ENCODE measurements around the genes ARL10, UNC5A and FGFR4.

DNA sequence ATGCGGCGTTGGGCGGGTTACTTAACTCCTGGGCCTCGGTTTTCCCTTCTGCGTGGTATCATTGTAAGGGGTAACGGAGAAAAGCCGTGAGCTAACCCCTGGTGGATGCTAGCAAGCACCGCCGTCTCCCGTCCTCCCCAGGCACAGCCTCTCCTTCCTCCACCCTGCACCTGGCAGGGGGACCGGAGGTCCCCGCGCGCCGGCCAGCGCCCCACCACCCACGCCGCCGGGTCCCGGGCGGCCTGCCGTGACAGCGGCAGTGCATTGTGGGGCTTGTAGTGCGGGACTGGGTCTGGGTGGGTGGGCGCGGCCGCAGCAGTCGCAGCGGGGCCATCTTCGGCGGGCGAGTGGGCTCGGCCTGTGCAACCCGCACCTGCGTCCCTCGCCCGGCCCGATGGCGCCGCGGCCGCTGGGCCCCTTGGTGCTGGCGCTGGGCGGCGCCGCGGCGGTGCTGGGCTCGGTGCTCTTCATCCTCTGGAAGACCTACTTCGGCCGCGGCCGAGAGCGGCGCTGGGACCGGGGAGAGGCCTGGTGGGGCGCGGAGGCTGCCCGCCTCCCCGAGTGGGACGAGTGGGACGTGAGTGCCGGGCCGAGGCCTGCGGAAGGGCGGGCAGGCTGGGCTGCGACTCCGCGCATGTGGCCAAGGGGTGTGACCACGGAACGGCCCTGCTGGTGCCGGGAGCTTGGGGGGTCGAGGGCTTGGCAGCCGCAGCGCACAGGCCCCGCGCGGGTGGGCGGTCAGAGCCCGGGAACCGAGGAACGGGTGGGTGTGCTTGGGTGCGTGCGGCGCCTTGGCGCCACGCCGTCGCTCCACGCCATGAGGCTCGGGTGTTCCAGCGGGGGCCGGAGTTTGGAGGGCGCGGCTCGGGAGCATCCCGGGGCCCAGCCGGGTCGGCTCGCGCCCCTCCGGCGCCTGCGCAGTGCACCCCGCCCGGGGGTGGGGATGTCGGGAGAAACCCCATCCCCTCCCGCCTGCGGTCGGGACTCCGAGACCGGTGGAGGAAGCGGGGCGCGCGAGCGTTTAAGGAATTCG, at the start of gene ARL10:
Gene ARL10, plus strand, starts transcription at position 318 of the 1,033 bp plus-strand sequence.
- RRBS = 2% methylated on average over 36 of the region's 118 CpGs

GRCh38 chr5:176415560-176416055, 731 bp downstream of the CLTB start:
- RRBS = under 1% methylated on average over 4 of the region's 11 CpGs

DNA sequence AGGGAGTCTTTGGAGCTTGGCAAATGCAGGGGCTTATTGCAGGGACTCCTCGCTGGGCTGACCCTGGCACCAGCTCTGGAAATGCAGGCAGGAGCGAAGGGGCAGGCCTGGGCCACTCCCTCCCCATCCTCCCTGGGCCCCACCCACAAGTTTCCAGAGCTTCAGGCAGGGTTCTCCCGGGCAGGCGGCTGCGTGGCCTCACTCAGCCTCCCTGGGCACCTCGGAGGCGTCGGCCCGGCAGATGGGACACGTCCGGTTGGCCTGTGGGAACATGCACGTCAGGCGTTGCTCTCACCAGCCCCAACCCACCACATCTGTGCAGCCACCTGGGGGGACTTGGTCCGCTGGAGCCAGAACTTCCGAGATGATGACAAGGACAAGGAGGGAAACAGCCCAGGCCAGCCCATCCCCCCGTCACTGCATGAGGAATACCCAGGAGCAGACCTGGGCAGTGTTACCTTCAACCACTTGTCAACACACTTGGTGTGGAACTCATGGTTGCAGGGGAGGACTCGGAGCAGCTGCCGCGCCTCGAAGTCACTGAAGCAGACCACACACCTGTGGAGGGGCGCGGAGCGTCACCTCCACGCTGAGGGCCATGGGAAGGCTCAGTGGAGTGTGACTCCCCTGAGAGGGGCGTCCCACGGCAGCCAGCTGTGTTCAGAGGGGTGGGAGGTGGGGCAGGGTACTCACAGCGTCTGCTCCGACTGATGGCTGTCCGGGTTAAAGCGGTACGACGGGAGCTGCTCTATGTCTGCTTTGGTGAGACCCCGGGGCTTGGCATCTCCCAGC, 8.2 kb downstream of the RNF44 start:
- RRBS = 93% methylated on average over 11 of the region's 33 CpGs

DNA sequence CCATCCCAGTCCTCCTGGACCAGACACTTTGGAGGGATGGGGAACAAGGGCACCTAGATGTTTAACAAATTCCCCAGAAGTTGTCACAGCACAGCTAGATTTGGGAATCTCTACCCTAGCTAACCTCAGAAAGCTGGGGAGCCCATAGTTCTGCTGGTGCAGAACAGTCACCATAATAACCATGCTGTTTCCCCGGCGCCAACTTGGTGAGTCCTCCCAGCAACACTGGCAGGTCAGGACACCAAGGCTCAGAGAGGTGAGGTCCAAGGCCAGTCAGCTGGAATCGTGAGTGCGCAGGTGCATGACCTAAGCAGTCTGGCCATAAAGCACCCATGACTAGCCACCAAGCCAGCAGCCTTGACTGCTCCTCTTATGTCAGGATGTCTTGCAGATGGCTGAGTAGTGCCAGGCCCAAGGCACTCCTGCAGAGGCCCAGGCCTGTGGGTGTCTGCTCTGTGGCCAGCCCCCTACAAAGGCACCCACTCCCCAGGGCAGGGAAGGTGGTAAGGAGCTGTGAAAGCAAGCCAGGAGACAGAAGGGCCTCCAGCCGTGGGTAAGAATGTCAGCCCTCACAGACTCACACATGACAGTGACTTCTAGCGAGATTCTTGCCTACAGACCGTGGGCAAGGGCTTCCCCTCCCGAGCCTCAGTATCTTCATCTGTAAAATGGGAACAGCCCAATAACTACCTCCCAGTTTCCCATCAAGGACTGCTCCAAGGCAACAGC, 2.5 kb downstream of the RNF44 start:
- RRBS = no CpG with 5 or more reads among the region's 8 CpGs

GRCh38 chr5:176537674-176538017, 444 bp upstream of the RNF44 start:
- RRBS = 1% methylated on average over 7 of the region's 21 CpGs

DNA sequence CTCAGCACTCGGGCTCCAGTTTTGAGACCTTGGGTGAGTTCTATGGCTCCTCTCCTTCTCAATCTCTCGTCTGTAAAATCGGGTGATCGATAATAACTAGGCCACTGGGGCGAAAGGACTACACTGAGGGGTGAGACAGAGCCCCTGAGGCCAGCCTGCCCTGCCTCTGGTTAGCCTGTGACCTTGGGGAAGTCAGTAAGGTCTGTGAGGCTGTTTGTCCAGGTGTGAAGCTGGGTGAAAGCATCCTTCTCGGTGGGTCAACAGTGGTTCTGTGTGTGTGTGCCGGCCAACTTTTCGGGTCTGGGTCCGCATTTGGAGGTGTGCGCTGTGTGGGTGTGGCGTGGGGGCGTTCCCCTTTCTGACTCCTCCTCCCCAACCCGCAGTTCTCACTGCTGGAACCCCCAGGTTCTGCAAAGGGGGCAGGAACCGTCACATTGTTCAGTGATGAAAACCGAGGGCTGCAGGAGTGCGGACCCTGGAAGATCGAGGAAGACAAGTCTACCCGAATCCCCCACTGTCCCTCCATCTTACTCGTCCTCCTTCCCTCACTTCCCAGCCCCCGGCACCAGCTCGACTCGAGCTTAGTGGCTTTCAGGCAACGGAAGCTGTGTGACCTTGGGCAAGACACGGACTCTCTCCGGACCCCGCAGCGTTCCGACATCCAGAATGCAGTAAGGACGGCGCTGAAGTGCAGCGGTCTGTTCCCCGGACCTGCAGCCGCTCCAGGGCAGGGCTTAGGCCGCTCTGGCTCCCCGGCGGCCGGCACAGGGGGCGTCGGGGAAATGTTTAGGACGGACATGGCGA, 5.1 kb upstream of the RNF44 start:
- RRBS = 4% methylated on average over 20 of the region's 41 CpGs

DNA sequence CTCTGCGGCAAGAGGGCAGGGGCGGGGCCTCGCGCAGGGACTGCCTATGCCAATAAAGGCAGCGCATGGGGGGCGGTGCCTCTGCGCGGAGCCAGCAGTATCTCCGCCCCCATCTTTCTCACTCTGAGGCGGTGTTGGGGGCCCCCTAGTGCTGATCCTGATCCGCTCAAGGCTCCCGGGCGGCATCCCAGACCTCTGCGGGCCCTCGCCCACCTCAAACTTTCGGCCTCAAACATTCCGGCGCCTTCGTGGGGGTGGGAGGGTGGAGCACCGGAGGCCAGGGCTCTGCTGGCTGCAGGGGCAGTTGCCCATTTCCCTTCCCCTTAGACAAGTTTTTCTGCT, 9.3 kb upstream of the GPRIN1 start:
- RRBS = 3% methylated on average over 6 of the region's 20 CpGs

DNA sequence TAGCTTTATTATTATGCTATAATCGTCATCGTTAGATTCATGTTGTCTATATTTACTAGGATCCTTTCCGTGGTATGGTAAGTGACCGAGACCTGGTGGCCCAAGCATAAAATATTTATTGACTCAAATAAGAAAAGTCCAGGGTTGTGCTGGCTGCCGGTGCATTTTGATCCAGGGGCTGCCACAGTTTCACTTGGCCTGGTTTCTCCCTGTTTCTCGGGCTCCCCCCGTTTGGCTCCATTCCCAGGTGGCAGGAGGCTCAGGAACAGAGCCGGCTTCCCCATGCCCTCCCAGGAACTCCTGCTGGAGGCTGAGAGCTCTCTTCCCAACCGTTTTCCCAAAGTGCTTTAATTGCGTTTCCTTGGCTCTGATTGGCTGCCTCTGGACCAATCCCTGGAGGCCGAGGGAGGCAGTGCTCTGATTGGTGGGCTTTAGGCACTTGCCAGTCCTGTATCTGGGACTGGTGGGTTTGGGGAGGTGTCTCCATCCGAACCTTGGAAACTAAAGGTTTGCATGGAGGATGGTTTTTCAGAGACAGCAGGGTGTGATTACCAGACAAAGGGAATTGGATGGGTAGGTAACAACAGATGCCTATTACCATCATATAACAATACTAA, 4.8 kb downstream of the TSPAN17 start:
- RRBS = no CpG with 5 or more reads among the region's 12 CpGs

DNA sequence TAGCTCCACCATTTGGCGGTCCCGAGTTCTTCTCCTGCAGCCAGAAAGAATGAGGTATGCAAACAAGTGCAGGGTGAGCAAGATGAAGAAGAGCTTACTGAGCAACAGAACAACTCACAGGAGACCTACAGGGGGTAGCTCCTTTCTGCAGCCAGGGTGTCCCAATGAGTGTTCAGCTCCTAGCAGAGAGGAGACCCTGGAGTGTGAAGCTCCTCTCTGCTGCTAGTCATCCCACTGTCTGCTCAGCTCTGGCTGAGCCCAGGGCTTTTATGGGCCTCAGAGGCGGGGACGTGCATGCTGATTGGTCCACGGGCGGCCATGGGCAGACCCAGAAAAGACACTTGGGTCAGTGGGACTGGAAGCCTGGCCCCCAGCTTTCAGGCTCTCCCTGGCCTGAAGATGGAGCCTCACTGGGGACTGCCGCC, 40.5 kb downstream of the TSPAN17 start:
- RRBS = no CpG with 5 or more reads among the region's 7 CpGs

GRCh38 chr5:176809493-176810682, at the start of gene UNC5A:
TSS of gene UNC5A (plus strand) at chr5:176810559.
- RRBS = 2% methylated on average over 68 of the region's 129 CpGs

- RRBS = 3% methylated on average over 45 of the region's 77 CpGs
These were observed at the start of gene FGFR4 for GRCh38 chr5:177086768-177087680. TSS of gene FGFR4 (plus strand) at chr5:177086915.

DNA sequence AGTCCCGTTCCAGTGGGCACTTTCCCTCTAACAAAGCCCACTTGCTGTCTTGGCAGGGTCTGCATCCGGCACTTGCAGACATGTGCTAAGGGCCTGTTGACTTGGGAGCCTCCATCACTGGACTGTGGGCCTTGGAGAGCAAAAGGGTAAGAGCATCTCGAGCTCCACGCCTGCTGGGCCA, 2.3 kb upstream of the NSD1 start:
- RRBS = no CpG with 5 or more reads among the region's 4 CpGs

DNA sequence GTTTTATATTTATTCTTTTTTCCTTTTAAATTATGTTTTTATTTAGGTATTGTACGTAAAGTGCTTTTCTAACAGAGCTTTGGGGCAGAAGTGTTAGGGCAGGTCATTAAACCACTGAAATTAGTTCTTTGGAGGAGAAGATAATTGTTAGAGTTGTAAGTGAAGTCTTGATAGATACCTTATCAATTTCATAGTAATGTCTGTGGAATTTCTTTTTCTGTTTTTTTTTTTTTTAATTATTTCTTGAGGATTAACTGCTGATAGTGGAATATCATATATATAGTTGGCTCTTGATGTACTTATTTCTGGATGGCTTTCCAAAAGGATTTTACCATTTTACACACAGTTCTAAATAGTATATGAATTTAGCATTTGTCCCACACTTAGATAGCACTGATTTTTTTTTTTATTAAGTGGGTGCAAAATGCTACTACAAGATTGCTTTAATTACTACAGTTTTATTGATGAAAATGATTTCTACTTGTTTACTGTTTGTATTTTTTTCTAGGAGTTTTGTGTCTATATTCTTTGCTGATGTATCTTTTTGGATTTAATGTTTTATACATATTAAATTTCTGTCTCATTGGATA, 19.5 kb downstream of the NSD1 start:
- RRBS = no CpG with 5 or more reads among the region's 1 CpG

DNA sequence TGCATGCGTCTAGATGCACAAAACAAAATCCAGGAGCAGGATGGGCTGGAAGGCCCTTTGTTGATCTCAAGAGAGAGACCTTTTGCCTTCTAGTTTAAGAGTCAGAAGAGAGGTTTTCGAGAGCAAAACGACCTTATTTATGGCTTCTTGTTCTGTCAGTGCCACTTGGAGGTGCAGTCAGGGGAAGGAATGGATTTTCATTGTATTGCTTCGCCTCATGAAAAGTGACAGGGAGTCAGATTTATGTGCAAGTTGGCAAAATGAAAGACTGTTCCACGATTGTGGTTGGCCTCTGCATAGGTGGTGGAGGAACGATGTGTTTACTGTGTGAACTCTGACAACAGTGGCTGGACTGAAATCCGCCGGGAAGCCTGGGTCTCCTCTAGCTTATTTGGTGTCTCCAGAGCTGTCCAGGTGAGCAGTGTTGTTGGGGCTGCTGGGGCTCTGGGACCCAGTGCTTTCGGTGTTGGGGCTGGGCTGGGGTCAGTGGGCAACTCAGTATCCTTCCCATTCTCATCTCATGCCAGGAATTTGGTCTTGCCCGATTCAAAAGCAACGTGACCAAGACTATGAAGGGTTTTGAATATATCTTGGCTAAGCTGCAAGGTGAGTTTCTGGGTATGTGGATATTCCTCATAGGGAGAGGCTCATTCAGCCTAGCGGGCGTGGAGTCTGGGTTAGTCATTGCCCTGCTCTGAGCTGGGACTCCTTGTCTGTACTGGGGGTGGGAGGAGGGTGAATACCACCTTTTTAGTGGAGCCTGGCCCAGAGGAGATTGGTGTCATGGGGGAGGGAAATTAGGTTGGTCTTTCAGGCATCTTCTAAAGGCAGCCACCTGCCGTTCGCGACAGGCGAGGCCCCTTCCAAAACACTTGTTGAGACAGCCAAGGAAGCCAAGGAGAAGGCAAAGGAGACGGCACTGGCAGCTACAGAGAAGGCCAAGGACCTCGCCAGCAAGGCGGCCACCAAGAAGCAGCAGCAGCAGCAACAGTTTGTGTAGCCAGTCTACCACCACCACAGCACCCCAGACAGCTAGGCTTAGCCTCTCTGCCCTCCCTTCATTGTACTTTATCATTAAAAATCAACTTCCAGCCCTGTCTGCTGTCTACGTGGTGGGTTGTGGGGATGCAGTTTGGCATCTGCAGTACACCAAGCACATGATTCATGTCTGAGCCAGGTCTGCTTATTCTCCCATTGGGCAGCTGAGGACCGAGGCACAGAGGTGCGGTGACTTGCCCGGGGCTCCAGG, 2.4 kb downstream of the PRELID1 start:
- RRBS = no CpG with 5 or more reads among the region's 24 CpGs

GRCh38 chr5:177333820-177334744, 17.4 kb downstream of the LMAN2 start:
- RRBS = no CpG with 5 or more reads among the region's 25 CpGs

DNA sequence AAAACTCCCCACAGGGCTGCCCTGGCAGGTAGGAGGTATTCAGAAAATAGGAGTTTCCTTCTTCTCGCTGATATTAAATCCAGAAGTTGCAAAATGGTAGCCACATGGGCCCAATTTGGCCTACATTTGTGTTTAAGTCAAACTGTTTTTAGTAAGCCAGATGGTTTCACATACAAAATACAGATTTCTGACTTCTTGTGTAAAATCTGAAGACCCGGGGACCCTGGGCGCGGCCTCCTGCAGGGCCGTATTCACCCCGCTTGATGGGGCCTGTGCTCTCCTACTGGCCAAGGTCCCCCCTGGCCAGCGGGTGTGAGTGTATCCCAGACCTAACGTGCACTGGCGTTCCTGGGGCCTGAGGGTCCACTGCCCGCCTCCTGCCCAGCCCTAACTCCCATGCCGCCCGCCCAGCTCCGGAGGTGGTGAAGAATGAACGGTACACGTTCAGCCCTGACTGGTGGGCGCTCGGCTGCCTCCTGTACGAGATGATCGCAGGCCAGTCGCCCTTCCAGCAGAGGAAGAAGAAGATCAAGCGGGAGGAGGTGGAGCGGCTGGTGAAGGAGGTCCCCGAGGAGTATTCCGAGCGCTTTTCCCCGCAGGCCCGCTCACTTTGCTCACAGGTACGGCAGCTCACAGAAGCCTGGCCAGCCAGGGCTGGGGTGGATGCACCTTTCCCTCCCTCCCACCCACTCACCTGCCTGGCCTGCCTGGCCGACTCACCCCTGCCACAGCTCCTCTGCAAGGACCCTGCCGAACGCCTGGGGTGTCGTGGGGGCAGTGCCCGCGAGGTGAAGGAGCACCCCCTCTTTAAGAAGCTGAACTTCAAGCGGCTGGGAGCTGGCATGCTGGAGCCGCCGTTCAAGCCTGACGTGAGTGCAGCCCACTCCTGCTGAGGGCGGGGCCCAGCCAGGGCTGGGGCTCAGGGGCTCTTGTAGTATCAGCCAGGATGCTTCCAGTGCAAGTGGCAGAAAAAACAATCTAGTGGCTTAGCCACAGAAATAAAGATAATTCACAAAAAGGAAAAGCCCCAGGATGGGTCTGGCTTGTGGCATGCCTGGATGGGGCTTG, 9.5 kb downstream of the GRK6 start:
- RRBS = no CpG with 5 or more reads among the region's 39 CpGs

- RRBS = no CpG with 5 or more reads among the region's 16 CpGs
These were observed 6.2 kb upstream of the DBN1 start for GRCh38 chr5:177479626-177480019.

DNA sequence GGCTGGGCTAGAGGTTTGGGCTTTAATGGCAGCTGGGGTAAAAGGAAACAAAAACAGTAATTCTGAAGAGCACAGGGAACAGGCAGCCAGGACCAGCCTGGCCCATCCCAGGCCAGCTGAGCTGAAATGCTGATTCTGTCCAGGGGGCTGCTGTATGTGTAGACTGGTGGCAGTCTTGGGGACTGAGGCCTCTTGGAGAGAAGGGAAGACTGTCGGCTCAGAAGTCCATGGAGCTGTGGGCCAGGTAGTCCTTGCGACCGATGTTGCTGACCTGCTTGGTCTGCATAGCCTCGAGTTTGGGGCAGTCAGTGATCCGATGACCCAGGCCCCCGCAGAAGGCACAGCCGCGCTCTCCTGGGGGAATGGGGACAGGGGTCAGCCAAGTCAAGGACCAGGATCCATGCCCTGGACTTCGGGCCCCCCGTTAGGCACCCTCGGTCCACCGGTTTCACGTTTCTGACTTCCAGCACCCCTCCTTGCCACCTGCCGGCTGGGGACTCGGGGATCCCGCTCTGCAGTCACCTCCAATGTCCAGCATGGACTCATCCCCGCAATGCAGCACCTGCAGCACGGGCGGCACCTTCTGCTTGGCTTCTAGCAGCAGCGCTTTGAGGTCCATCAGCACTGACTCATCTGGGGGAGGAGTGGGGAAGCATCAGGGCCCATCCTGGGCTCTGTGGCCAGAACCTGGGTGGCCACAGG, 2.1 kb upstream of the DOK3 start:
- RRBS = no CpG with 5 or more reads among the region's 20 CpGs

GRCh38 chr5:177546087-177546981, 8.0 kb downstream of the FAM193B start:
- RRBS = no CpG with 5 or more reads among the region's 6 CpGs

DNA sequence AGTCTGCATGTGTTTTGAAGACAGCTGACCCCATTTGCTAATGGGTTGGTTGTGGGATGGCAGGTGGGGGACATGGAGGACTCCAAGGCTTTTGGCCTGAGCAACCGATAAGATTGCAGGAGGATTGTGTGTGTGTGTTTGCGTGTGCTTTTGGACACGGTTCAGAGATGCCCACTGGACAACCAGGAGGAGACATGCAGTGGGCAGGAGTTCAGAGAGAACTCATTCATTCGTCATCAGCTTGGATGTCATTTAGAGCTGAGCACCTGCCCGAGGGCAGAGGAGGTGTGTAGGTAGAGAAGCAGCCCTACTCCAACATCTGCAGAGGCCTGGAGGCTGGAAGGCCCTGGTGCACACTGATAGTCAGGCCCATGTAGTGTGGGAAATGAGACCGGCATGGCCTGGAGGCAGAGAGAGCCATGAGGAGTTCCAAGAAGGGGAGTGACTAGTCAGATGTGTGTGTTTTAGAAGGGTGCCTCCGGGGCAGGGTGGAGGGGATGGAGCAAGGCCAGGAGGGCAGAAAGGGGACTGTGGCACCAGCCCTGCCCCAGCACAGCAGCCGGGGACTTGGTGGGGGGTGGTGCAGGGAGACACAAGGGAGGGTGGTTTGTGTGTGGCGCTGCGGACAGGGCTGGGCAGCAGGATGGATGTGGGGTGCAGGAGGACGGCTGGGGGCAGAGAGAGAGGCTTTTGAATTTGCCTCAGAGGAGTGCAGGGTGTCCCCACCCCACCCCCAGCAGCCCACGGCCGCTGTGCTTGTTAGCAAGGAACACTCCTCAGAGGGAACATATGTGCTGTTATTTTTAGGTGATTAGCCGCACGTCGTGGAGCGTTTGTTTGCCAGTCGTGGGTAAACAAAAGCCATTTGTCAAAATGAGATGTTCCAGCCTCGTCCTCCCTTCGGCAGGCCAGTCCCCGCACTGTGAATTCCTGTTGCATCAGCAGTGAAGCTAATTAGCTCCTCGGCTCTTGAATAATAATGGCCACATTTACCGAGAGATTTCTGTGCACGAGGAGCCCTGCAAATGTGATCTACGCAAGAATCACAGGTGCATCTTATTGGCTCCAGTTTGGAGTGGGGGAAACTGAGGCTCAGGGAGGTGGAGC, 65.7 kb downstream of the PROP1 start:
- RRBS = 48% methylated on average over 2 of the region's 25 CpGs